ENCODE results near the genes BTBD2, PEAK3 and LINGO3.

DNA sequence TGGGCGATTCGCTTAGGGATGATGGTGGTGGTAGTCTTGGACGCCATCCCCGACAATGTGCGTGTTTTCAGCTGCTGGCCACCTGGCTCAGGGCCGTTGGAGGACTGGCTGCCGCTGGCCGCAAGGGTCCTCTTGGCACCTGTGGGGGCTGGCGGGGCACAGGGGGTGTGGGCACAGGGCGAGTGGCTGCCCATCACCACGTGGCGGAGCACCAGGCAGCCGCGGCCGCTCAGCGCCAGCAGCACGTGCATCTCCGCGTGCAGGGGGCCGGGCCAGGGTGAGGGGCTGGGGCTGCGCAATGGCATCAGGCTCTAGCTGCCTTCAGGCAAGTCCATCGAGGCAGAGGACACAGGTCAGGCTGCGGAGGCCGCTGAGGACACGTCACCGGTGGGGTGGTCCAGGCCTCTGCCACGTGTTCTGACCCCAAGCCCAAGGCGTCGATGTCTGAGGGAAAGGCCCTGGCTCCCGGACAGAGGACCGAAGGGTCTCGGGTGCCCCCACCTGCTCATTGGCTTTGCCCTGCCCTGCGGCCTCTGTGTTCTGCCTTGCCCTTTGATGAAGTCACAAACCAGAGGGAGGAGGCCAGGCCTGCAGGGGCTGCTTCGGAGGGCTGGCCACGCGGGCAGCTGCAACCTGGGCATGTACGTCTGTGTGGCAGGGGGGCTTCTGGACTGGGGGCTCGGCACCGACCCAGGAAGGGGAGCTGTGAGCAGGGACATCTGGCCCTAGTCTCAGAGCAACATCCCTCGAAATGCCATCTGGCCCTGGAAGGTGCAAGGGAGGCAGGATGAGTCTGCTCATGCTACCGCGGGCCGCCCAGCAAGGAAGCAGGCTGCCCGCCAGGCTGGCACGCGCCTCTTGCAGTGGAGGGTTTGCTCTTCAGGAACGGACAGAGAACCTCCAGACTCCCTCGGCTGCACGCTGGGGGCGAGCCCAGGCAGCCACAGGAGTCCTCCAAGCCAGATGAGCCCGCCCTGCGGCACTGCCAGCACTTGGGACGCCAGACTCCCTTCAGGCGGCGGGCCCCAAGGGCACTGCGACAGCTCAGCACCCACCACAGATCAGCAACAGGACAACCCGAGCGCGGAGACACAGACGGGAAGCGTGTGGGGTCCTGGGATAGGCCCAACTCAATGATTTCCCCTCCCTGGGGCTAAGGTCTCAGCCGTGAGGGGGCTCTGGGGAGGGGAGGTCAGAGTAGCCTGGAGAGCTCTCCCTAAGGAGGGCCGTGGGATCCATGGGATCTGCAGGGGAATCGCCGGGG is 9.9 kb upstream of the ATP8B3 start:
- CAGE, long polyA plus RNA: no peak
- RRBS: 92% methylated on average over 5 of the region's 65 CpGs

DNA sequence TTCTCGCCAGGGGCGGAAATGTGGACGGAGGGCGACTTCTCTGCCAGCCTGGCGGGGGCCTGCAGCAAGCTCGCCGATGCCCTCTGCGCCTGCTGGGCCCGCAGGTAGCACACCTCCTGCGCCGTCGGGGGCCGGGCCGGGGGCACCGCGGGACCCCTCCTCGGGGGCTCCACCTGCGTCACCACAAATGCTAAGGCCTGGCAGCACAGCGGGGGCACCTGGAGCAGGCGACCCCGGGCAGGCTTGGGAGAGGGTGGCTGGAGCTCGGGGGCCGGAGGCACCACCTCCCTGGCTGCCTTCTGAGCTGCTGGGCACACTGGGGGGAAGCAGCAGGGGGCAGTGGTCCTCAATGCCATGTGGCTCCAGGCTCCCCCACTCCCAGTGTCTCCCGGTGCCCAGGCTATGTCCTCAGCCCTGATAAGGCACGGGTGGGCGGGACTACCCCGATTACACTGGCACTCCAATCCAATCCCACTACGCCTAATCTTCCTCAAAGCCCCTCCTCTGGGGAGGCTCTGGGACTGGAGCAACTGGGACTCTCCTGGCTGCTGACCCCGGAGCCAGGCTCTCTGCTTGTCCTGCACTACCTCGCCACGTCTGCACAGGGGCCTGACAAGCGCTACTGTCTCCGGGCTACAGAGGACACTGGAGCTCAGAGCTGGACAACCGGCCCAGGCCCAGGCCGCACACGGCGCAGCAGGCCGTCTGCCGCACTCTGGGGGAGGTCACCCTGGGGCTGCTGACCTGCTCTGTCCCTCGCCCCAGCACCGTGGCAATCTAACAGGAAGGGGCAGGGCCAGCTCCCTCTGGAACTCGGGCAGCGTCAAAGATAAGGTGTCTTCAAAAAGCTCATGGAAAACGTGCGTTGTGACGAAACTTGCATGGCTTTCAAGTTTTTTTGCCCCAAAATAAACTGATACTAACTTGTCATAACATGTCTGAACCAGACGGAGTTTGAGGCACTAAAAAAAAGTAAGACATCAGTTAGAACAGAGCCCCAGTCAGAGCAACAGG is 11.8 kb upstream of the ATP8B3 start:
- CAGE, long polyA plus RNA: no peak
- RRBS: 97% methylated on average over 9 of the region's 47 CpGs

GRCh38 chr19:1837248-1838246 is 10.7 kb downstream of the REXO1 start:
- CAGE, long polyA plus RNA: no peak
- RRBS: no CpG with 5 or more reads among the region's 35 CpGs

DNA sequence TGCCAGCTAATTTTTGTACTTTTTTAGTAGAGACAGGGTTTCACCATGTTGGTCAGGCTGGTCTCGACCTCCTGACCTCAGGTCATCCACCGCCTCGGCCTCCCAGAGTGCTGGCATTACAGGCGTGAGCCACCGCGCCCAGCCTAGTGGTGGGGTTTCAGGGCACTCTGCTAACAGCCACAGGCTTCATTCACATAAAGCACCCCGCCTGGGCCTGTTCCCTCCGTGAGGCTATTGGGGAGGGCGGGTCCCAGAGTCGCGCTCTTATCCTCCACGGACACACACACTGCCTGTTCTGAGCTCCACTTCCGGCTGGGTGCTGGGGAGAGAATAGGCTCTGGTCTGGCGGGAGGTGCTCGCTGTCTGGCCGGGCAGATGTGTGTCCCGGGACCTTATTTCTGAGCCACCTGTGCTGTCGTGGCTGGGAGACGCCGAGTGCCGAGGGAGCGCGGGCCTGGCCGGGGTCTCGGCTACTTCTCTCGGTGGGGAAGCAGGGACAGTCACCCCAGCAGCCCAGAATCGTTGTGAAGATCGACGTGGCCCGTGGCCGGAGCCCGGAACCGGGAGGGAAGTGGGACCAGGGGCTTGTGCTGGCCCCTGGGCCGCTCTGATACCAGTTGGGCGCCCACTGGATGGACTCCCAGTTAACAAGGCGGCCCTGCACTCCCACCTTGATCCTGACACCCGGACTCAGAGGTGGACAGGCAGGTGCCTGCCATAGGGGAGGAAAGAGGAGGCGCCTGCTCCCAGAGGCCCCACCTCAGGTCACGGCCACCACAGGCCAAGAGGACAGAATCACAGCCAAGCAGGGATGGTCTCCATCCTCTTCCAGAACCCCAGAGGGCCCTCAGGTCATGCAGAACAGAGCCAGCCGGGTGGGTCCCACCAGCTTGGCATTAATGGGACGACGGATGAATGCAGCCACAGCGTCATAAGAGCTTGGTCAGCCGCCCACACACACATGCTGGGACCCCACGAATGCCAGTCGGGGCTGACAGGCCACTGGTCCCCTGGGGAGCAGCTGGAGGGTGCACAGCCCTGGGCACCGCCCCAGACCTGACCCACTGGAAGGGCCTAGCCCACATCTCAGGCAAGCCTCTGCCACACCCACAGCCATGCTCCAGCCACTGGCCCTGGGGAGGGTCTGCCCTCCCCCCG is 9.3 kb upstream of the KLF16 start:
- CAGE, long polyA plus RNA: no peak
- RRBS: 88% methylated on average over 14 of the region's 48 CpGs

DNA sequence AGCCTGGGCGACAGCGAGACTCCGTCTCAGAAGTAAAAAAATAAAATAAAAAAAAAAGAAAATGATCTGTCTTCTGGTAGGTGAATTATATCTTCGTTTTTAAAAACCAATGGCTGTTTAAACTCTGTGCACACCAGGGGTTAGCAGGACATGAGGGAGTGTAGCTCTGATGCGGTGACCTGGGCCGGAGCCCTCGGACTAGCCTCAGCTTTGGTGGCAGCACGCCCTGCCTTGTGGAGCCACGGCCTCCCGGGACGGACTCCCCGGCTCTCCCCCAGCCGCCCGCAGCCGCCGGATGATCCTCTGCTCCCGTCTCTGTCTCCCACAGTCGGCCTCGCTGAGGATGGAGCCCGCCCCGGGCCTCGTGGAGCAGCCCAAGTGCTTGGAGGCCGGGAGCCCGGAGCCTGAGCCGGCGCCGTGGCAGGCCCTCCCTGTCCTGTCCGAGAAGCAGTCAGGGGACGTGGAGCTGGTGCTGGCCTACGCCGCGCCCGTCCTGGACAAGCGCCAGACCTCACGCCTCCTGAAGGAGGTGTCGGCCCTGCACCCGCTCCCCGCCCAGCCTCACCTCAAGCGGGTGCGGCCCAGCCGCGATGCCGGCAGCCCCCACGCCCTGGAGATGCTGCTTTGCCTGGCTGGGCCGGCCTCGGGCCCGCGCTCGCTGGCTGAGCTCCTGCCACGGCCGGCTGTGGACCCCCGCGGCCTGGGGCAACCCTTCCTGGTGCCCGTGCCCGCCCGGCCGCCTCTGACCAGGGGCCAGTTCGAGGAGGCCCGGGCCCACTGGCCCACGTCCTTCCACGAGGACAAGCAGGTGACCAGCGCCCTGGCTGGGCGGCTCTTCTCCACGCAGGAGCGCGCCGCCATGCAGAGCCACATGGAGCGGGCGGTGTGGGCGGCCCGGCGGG is 6.8 kb downstream of the ADAT3 start:
- CAGE, long polyA plus RNA: no peak
- RRBS: 86% methylated on average over 28 of the region's 72 CpGs

DNA sequence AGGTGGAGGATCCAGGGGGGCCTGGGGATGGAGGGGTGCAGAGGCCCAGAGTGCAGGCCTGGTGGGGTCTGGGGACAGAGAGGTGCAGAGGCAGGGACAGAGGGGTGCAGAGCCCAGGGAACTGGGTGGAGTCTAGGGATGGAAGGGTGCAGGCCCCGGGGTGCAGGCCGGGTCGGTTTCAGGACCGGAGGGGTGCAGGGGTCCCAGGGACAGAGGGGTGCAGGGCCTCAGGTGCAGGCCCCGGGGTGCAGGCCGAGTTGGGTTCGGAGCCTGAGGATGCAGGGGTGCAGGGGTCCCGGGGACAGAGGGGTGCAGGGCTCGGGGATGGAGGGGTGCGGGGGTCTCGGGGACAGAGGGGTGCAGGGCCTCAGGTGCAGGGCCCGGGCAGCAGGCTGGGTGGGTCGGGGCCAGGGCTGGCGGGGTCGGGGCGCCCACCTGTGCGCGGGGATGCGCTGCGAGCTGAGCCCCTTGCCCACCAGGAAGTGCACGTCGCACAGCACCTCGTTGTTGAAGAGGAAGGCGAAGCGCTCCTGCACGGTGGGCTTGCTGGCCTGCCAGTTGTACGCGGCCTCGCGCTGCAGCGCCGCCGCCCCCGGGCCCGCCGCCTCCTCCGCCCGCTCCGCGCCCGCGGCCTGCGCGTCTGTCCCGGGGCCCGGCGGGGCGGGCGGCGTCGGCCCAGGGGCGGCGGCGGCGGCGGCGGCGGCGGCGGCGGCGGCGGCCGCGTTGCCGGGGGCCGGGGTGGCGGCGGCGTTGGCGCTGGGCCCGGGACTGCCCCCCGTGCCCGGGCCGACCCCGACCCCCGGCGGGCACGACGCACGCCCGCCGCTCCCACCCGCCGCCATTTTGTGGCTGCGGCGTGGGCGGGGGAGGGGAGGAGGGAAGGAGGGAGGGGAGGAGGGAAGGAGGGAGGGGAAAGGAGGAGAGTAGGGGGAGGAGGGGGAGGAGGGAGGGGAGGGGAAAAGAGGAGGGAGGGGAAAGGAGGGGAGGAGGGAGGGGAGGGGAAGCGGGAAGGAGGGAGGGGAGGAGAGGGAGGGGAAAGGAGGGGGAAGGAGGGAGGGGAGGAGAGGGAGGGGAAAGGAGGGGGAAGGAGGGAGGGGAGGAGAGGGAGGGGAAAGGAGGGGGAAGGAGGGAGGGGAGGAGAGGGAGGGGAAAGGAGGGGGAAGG is at the start of gene BTBD2:
BTBD2 (minus strand) TSS at position 853 of the 1,164 bp plus-strand sequence.
- CAGE, long polyA plus RNA: no peak
- RRBS: 2% methylated on average over 18 of the region's 89 CpGs

- CAGE, long polyA plus RNA: no peak
- RRBS: no CpG with 5 or more reads among the region's 13 CpGs
These were observed 11.9 kb upstream of the BTBD2 start for GRCh38 chr19:2027325-2027955.

GRCh38 chr19:2046031-2046995 is 4.7 kb downstream of the MKNK2 start:
- CAGE, long polyA plus RNA: no peak
- RRBS: 79% methylated on average over 18 of the region's 52 CpGs

GRCh38 chr19:2097077-2097202 is 225 bp downstream of the IZUMO4 start:
- CAGE, long polyA plus RNA: no peak
- RRBS: 3% methylated on average over 3 of the region's 11 CpGs

DNA sequence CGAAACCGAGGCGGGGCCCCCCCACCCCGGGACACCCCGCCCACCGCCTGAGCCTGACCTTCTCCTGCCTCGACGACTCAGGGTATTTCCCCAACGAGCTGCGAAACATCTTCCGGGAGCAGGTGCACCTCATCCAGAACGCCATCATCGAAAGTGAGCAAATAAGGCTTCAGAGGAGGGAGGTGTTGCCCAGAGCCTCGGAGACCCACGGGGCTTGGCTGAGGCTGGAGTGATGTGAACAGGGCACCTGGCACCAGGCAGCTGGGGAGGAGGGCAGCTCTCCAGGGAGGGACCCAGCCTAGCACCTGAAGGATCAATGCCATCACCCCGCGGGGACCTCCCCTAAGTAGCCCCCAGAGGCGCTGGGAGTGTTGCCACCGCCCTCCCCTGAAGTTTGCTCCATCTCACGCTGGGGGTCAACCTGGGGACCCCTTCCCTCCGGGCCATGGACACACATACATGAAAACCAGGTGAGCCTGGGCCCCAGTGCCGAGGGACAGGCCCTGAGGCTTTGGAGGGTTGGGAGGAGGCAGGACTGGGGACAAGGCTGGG is 704 bp downstream of the IZUMO4 start:
- CAGE, long polyA plus RNA: no peak
- RRBS: 10% methylated on average over 9 of the region's 22 CpGs

- CAGE, long polyA plus RNA: no peak
- RRBS: no CpG with 5 or more reads among the region's 38 CpGs
These were observed 4.5 kb downstream of the IZUMO4 start for GRCh38 chr19:2100865-2102016.

GRCh38 chr19:2108860-2109273 is 12.2 kb downstream of the IZUMO4 start:
- CAGE, long polyA plus RNA: no peak
- RRBS: 89% methylated on average over 7 of the region's 15 CpGs

DNA sequence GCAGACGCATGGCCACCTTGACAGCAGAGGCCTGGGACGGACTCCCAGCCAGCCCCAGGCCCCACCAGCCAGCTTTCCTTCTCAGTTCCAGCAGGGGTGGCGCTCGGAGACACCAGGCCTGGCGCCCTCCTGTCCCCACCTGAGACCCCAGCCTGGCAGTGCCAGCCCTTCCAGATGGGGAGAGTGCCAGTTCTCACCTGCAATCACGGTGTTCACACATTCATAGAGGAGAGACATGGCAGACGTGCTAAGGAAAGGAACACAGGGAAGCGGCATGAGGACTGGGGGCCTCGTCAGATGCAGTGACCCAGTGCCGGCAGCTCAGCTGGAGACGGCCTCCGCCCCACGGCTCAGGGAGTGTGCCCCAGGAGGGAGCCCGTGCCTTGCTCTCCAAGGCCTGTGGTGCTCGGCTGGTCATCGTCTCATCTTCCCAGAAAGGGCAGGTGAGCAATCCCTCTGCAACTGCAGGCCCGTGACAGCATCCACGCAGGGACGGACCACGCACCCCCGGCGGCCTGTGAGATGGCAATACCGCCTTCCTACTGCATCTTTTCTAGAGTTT is 24.3 kb downstream of the AP3D1 start:
- CAGE, long polyA plus RNA: no peak
- RRBS: no CpG with 5 or more reads among the region's 23 CpGs

GRCh38 chr19:2180256-2180754 is 16.6 kb downstream of the DOT1L start:
- CAGE, long polyA plus RNA: no peak
- RRBS: 98% methylated on average over 7 of the region's 24 CpGs

DNA sequence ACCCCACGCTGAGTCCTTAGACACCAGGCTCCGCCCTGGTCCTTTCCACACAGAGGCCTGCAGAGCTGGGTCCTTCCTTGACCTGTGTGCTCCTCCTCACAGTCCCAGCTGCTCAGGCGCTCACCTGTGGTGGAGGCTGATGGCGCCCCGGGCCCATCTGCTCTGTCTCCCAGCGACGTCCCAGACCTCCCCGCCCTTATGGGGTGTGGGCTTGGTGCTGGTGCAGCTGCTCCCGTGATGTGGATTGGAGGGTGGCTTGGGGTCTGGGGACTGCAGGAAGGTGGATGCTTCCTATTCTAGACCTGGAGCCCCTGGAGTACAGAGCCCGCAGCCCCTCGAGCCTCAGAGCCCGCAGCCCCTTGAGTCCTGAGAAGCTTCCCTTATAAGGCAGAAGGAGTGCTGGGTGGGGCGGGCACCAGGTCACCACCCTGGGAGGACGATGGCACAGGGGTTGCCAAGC is 31.6 kb downstream of the DOT1L start:
- CAGE, long polyA plus RNA: no peak
- RRBS: no CpG with 5 or more reads among the region's 14 CpGs

DNA sequence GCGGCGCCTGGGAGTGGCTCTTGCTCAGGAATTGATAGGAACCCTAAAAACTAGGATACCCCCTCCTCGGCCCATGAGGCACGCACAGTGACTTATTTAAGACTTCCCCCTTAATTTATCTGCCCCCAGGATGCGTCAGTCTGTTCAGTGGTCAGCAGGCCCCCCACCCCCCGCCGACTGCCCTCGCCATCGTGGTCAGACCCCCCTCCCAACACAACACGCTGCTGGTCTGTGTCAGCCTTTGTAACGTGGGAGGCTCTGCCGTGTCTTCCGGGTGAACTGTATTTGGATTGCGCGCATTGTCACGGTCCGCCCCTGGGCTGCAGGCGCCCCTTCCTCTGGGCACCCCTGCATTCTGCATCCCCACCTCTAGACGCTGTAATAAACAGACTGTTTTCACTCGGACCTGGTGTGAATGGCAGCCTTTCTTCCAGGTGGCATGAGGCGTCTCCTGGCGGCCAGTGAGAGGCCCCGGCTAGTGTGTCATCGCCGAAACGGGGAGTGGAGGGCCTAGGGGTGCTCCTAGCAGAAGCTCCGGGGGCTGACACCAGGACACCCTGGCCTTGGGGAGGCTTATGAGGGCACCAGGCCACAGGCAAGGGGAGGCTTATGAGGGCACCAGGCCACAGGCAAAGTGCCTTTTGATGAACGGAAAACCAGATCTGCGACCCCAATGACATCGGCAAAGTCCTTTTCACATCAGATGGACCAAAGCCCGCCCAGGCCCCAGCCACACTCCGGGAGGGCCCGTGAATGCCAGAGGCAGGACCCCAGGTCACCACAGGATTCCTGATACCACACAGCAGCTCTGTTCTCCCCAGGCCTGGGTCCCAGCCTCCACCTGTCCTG is 3.7 kb downstream of the PLEKHJ1 start:
- CAGE, long polyA plus RNA: no peak
- RRBS: 97% methylated on average over 5 of the region's 33 CpGs

DNA sequence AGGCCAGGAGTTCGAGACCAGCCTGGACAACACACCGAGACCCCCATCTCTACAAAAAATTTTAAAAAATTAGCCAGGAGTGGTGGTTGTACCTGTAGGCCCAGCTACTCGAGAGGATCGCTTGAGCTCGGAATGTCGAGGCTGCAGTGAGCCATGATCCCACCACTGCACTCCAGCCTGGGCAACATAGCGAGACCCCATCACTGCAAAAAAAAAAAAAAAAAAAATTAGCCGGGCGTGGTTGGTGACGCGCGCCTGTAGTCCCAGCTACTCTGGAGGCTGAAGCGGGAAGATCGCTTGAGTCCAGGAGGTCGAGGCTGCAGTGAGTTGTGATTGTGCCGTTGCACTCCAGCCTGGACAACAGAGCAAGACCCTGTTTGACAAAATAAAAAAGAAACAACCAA is 581 bp downstream of the SF3A2 start:
- CAGE, long polyA plus RNA: no peak
- RRBS: no CpG with 5 or more reads among the region's 16 CpGs

DNA sequence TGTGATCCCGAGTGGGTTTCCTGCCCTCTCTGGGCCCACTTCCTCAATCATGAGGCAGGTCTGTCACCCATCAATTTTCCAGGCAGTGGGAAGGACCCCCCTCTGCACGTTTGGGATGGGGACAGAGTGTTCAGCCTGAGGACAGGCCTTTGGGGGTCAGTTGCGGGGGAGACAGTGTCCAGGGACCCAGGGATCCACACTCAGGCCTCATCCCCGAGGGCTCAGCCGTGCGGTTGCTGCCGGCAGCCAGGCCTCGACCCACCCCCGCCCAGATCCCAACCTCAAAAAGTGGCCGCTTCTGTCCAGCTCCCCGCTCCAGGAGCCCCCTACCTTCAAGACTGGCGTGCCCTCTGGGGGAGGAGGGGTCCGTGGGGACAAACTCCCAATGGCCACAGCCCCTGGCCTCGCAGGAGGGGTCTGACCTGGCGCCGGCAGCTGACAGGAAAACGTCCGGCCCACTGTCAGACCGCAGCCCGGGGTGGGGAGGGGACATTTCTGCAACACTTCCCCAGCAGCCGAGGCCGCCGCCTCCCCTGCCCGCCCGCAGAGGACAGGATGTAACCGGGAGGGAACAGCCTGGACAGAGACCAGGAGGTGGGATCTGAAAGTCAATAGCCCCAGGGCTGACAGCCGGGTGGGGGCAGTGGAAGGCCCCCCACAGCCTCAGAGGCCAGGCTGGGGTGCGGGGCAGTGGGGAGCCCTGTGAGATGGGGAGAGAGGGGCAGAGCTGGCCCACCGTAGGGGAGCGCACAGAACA is at the start of gene PEAK3:
PEAK3 (minus strand) TSS at position 419 of the 757 bp plus-strand sequence.
- CAGE, long polyA plus RNA: no peak
- RRBS: 22% methylated on average over 5 of the region's 30 CpGs

DNA sequence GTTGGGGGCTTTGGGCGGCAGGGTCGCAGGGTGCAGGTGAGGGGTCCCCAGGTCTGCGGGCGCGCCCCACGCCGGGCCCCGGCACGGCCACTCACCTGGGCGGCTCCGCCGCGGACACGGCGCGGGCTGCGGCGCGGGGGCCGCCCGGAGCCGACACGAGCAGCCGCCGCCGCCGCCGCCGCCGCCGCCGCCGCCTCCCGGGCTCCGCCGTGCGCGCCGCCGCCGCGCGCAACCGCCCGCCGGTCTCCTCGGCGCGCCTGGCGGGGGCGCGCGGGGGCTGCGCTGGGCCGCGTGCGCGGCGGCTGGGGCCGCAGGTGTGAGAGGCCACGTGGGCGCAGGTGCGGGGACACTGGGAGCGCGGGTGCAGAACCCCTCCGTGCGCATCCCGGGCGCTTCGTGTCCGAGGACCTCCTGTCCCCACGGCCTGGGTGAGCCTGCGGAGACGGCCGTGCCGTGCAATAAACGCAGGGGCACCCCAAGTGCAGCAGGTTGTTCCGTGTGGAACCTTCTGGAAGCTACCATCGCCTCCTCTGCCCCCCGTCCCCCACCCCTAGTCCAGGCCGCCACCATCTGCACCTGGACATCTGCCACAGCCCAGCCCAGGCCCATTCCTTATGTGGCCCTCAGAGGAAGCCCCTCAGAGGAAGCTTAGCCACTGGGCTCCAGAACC is at the start of gene LINGO3:
LINGO3 (minus strand) TSS at position 174 of the 670 bp plus-strand sequence.
- CAGE, long polyA plus RNA: no peak
- RRBS: 2% methylated on average over 35 of the region's 81 CpGs

GRCh38 chr19:2417618-2418461 is 9.5 kb downstream of the TIMM13 start:
- CAGE, long polyA plus RNA: no peak
- RRBS: no CpG with 5 or more reads among the region's 18 CpGs